Stomach (tissue), 7 donors: ENCODE measurements around a stretch of chr14.

DNA sequence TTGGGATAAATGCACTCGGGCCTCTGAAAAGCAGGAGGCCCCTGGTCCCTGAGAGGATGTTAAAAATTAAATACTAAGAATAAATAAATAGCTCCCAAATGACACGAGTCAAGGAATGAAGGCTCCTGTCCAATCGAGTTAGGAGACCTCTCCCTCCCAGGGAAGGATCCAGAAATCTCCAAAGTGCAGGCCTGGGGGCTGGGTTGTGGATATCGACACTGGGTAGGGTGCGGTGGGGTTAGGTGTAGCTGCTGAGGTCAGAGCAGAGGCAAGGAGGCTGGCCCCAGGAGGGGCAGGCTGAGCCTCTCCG lies 3.4 kb upstream of the PNMA1 start:
- PRO-cap, result no peak
- RAMPAGE, long total RNA, 5 experiments, result start-site peak on the minus strand in 1 of 5 experiments, centred at position 193 of the sequence, 8 reads per replicate
- RRBS, result no CpG with 5 or more reads among the region's 6 CpGs

DNA sequence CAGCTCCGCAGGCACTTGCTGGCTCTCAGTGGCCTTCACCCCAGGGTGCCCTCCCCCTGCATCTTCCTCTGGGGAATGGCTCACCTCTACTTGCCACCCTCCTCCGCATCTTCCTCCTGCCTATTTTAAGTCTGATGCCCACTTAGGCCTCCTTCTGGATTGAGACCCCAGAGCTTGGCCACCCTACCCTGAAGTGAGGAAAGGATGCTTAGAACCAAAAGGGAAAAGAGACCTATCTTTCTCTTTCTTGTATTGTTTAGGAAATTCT lies 10.6 kb upstream of the PNMA1 start:
- PRO-cap, result no peak
- RAMPAGE, long total RNA, 5 experiments, result no peak in any of the 5 experiments
- RRBS, result no CpG with 5 or more reads among the region's 2 CpGs

- PRO-cap, result no peak
- RAMPAGE, long total RNA, 5 experiments, result start-site peak on the minus strand in 3 of 5 experiments, at chr14:73737030-73737324 at its widest, 8 to 17 reads per replicate
- RRBS, result no CpG with 5 or more reads among the region's 21 CpGs
These were observed 22.8 kb upstream of the PNMA1 start for GRCh38 chr14:73736795-73737642.

- PRO-cap, result no peak
- RAMPAGE, long total RNA, 5 experiments, result no peak in any of the 5 experiments
- RRBS, result no CpG with 5 or more reads among the region's 8 CpGs
These were observed 22.2 kb downstream of the MIDEAS start for GRCh38 chr14:73737880-73738295.

GRCh38 chr14:73754817-73755968 lies 4.9 kb downstream of the MIDEAS start:
- PRO-cap, result bidirectional peak, plus-strand start at chr14:73755132, minus-strand start at chr14:73755073; bidirectional peak, plus-strand start at chr14:73755616, minus-strand start at chr14:73755568
- RAMPAGE, long total RNA, 5 experiments, result start-site peak on the minus strand in 2 of 5 experiments, at chr14:73754996-73755574 at its widest, 6 to 7 reads per replicate
- RRBS, result 5% methylated on average over 3 of the region's 15 CpGs

DNA sequence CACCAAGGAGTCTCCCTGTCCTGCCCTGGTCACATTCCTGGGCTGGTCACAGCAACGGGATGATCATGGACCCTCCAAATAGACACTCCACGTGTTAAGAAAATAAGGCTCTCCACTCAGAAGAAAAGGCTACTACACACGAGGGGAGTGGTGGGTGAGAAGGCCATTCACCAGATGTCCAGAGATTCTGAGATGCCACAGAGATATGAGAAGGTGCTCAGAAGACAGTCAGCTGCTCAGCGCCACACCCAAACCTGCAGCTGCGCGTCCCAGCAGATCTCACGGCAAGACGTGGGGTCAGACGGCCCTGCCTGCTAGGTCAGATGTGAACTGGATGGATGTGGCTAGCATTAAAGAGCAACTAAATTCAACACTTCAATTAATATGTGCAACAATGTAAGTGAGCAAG lies 11.3 kb upstream of the MIDEAS start:
- PRO-cap, result unidirectional peak, minus-strand start at position 180 of the sequence
- RAMPAGE, long total RNA, 5 experiments, result no peak in any of the 5 experiments
- RRBS, result no CpG with 5 or more reads among the region's 9 CpGs

GRCh38 chr14:74257265-74258255 lies 18.3 kb downstream of the VSX2 start:
- PRO-cap, result unidirectional peak, minus-strand start at chr14:74257580
- RAMPAGE, long total RNA, 5 experiments, result no peak in any of the 5 experiments
- RRBS, result 2% methylated on average over 37 of the region's 86 CpGs

GRCh38 chr14:74298901-74299681 lies 3.6 kb downstream of the ABCD4 start:
- PRO-cap, result unidirectional peak, plus-strand start at chr14:74299504
- RAMPAGE, long total RNA, 5 experiments, result no peak in any of the 5 experiments
- RRBS, result no CpG with 5 or more reads among the region's 14 CpGs

DNA sequence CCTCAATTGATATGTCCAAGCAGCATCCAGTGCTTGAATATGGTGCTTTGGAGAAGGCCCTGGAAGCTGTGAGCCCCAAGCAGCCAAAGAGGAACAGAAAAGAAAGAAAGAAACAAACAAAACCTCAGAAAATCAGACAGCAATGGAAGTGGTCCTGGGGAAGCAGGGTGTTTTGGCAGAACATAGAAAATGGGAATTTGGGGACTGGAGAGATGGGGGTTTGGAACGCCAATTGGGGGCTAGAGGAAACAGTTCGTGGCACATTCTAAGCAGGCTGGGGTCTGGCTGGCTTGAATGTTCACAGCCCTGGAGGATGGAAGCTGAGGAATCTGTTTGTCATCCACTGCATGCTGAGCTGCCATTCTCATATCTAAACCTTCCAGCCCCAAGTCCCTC lies 22.1 kb upstream of the VRTN start:
- PRO-cap, result no peak
- RAMPAGE, long total RNA, 5 experiments, result no peak in any of the 5 experiments
- RRBS, result no CpG with 5 or more reads among the region's 2 CpGs

- PRO-cap, result no peak
- RAMPAGE, long total RNA, 5 experiments, result no peak in any of the 5 experiments
- RRBS, result no CpG with 5 or more reads among the region's 13 CpGs
These were observed 38.5 kb downstream of the LTBP2 start for GRCh38 chr14:74573436-74574063.

DNA sequence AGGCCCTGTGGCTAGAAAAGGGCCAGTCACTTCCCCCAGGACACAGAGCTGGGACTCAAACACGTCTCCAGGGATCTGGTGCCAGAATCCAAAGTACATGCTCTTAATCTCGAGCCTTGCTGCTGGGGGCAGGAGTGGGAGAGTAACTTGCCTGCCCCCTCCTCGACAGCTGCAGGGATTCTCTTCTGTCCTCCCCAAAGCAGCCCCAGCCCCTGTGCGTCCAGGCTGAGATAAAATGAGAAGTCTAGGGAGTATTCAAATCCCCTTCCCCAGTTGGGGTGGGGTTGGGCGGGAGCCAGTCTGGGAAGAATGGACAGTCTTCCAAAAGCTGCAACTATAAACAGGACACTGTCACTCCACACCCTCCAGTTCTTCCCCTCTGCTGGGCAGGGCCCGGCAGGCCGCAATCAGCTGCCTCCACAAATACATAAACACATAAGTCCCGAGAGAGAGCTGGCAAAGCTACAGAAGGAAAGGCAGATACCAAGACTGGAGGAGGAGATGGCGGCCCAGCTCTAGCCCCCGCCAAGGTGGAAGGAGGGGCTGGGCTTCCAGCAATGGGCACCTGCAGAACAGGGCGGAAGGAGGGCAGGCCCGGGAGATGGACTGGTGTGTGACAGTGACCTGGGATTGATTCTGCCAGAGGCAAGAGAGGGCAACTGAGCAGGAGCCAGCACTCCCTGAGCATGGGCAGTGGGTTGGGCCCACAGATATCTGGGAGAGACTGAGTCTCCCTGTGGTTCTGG lies 12.7 kb downstream of the LTBP2 start:
- PRO-cap, result no peak
- RAMPAGE, long total RNA, 5 experiments, result no peak in any of the 5 experiments
- RRBS, result no CpG with 5 or more reads among the region's 12 CpGs

GRCh38 chr14:74616483-74617355 lies 4.7 kb upstream of the LTBP2 start:
- PRO-cap, result no peak
- RAMPAGE, long total RNA, 5 experiments, result no peak in any of the 5 experiments
- RRBS, result no CpG with 5 or more reads among the region's 12 CpGs

DNA sequence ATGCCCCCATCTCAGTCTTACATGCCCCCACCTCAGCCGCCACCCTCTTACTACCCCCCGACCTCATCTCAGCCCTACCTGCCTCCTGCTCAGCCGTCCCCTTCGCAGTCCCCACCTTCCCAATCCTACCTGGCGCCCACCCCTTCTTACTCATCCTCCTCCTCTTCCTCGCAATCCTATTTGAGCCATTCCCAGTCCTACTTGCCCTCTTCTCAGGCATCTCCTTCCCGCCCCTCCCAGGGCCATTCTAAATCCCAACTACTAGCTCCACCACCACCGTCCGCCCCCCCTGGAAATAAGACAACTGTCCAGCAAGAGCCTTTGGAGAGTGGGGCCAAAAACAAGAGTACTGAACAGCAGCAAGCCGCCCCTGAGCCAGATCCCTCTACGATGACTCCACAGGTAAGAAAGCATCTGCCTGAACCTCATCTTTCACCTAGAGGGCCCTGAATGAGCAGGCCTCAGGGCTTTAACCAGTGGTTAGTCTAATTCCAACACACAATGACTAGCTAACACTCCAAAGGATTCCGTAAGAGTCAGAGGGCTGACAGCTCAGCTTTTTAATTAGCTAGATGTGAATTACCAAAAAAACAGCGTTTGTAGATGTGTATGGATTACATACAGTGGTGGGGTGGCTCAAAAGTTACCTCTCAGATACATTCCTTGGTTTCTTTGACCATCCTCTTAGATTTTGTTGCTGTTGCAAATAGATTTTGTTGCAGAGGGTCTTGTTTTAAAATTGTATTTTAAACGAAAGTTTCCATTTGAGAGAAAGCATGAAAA lies 1.0 kb downstream of the YLPM1 start:
- PRO-cap, result no peak
- RAMPAGE, long total RNA, 5 experiments, result start-site peak on the plus strand in 1 of 5 experiments, centred at position 192 of the sequence, 7 reads per replicate
- RRBS, result no CpG with 5 or more reads among the region's 14 CpGs

DNA sequence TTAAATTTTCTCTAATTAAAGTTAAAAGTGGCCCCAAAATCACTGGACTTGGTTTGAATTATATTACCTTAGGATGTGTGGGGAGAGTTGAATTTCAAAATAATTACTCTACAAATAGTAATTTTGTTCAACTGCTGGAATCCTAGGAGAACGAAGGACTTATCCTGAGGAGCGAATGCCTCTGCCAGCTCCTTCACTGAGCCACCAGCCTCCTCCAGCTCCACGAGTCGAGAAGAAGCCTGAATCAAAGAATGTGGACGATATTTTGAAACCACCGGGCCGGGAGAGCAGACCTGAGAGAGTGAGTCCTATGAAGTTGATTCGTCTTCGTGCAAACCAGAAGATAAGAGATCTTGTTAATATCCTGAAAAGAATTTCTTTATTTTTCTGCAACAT lies 49.4 kb downstream of the YLPM1 start:
- PRO-cap, result no peak
- RAMPAGE, long total RNA, 5 experiments, result no peak in any of the 5 experiments
- RRBS, result no CpG with 5 or more reads among the region's 9 CpGs

GRCh38 chr14:74890847-74891588 lies 9.3 kb downstream of the DLST start:
- PRO-cap, result no peak
- RAMPAGE, long total RNA, 5 experiments, result no peak in any of the 5 experiments
- RRBS, result no CpG with 5 or more reads among the region's 4 CpGs

GRCh38 chr14:74953731-74954593 lies 1.4 kb downstream of the PGF start:
- PRO-cap, result no peak
- RAMPAGE, long total RNA, 5 experiments, result no peak in any of the 5 experiments
- RRBS, result 5% methylated on average over 1 of the region's 14 CpGs

DNA sequence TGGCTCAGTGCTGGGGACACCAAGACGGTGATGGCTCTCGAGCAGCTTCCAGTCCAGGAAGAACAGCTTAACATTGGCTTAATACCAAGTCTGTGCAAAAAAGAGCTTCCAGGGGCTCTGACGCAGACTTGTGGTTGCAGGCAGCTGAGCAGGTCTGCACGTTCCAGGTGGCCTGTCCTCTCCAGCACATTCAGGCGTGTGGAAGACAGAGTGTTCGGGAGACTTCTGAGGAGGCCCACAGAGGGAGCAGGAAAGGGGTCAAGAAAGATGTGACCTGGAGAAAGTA lies 8.6 kb upstream of the PGF start:
- PRO-cap, result no peak
- RAMPAGE, long total RNA, 5 experiments, result no peak in any of the 5 experiments
- RRBS, result no CpG with 5 or more reads among the region's 6 CpGs

DNA sequence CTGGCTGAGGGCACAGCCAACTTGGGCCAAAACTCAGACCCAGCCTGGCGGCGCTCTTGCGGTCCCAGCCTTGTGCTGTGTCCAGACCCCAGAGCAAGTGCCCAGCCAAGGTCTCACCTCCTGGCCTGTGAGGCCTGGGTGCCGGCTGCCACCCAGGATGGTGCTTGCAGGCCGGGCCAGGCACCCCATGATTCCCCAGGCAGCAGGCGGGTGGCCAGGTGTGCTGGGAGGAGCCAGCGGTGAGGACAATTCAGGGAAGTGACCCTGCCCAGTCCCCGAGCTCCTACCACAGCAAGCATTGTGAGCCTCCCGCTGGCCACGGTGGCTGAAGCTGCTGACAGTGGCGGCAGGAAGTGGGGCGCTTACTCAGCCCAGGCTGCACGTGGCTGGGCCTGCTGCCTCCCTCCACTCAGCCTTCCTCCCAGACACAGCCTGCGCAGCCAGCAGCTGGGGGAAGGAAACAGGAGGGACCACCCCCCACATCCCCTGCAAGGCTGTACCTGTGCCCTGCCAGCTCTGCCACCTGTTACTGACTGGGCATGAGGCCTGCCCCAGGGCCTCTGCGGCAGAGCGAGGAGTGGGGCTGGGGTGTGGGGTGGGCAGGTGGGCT lies 17.8 kb upstream of the PGF start:
- PRO-cap, result no peak
- RAMPAGE, long total RNA, 5 experiments, result no peak in any of the 5 experiments
- RRBS, result no CpG with 5 or more reads among the region's 16 CpGs

- PRO-cap, result no peak
- RAMPAGE, long total RNA, 5 experiments, result no peak in any of the 5 experiments
- RRBS, result 75% methylated on average over 9 of the region's 40 CpGs
These were observed 21.8 kb upstream of the EIF2B2 start for GRCh38 chr14:74980596-74981672.

GRCh38 chr14:75006594-75007218 lies 4.0 kb downstream of the EIF2B2 start:
- PRO-cap, result no peak
- RAMPAGE, long total RNA, 5 experiments, result no peak in any of the 5 experiments
- RRBS, result no CpG with 5 or more reads among the region's 3 CpGs